H4 (cell line): ENCODE measurements around a stretch of chr15.

GRCh38 chr15:66650284-66650950 lies 51.6 kb upstream of the SMAD6 start:
- RAMPAGE, long total RNA, result no peak

DNA sequence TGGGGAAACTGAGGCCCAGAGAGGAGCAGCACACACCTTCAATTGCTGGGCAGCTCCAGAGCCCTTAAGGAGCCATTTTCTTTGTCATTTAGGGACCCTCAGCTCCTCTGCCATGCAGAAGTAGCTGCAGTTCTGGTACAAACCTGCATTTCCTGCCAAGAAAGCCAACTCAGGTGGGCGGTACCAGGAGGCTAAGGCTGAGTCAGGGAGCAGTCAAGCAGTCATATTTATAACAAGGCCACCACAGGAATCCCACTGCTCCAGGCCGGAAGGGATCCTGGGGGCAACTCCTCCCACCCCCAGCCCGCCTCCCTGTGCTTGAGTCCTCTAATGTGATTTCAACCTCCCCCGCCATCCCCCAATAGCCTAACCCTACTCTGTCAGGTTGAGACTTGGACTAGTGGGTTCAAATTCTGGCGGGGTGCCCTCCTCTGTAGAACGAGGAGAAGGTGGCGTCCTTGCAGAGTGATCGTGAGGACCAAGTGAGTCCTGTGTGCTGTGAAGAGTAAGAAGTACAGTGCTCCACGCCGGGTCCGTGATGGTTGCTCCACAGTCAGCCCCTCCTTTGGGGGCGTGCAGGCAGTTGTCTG lies 78.1 kb downstream of the SMAD6 start:
- RAMPAGE, long total RNA, result no peak

GRCh38 chr15:67050218-67050883 lies 15.1 kb upstream of the SMAD3 start:
- RAMPAGE, long total RNA, result no peak

DNA sequence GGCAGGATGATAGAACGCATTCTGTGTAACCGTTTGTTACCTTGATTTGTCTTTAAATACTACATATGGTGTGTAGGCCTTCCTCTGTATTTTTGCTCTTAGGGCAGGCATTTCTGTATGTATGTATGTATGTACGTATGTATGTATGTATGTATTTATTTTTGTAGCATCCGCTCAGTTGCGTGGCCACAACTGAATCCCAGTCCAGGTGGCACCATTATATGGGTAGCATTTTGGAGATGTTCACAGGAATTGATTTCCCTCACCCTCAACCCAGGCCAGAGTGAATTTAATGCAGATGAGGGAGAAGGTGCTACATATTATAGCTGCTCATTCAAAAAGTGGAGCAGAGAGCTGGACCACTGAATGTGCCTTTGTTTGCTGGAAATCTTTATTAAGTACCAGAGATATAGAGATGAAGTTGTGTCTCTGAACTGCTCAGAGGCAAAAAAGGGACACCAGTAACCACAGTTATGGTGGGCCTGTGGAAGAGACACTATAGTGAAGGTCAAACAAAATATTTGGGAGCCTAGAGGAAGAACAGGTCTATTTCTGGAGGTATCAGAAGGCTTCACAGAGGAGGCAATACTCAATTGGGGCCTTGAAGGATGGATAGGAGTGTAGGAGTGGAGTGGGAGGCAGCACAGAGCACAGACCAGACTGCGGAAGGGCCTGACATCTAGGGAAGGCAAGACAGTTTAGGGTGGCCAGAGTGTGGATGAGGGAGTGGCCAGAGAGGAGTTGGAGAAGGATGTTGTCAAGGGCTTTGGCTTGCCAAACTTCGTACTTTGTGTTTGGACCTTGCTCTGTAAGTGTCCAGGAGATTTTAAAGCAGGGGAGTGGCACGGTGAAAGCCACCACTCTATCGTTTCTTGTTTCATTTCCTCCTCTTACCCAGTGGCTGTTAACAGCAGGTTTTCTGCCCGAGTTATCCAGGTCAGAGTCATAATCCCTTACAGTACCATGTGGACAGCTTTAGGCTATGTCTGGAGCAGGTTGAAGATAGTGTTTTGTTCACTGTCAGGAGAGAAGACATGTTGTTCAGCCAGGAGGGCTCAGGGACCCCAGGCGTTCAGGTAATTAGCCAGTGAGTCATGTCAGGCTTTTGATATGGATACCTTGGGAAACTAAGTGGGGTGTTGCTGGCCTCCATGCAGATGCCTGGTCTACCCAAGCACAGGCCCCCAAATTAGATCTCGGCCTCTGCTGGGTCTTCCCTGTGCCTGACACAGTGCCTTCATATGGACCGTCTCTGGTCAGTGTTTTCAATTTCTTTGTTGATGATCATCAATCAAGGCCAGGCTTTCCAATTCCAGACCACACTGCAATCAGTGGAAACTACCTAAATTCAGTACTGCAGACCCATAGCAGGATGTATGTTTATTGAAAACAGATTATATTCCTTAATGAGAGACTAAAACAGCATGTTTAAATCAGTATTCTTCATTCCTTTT lies 12.2 kb downstream of the SMAD3 start:
- RAMPAGE, long total RNA, result no peak

DNA sequence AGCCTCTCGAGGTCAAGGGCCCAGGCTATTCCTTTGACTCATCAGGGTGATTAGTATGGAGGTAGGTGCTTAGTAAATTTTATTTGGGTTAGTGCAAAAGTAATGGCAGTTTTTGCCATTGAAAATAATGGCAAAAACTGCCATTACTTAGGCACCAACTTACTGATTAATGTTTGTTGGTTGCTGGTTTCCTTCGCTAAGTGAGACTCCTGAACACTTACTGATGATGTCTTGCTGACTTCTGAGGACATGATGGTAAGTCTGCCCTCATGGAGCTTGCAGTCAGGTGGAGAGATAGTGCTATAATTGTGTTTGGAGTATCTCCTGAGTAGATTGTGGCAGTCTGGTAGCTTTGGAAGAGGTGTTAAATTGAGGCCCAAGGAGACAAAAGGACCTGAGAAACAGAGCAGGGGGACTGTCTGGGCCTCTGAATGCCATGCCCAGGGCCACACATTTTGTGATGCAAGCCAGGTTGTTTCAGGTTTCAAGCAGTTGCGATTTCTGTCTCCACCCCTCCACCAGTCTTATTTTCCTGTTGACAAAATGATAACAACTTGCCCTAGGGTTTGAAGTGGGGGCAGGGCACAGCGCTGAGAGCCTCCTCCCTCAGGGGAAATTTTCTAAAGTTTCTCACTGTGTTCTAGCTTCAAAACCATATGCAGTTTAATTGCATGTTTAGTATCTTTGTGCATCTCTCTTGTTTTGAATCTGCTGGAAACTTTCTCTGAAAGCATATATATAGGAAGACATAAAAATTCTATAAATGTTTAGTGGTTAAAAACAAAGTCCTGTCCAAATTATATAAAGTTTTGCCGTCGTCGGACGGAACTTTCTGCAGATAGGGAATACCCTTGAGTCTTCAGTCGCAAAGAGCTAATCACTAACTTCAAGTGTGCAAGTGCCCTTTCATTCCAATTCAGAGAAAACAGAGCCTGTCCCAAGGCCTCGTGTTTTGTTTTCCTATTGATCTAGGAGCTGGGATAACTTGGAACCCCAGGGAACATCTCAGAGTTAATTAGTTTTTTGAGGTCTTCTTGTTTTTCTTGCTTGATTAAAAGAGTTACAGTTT lies 16.8 kb downstream of the SMAD3 start:
- RAMPAGE, long total RNA, result no peak

DNA sequence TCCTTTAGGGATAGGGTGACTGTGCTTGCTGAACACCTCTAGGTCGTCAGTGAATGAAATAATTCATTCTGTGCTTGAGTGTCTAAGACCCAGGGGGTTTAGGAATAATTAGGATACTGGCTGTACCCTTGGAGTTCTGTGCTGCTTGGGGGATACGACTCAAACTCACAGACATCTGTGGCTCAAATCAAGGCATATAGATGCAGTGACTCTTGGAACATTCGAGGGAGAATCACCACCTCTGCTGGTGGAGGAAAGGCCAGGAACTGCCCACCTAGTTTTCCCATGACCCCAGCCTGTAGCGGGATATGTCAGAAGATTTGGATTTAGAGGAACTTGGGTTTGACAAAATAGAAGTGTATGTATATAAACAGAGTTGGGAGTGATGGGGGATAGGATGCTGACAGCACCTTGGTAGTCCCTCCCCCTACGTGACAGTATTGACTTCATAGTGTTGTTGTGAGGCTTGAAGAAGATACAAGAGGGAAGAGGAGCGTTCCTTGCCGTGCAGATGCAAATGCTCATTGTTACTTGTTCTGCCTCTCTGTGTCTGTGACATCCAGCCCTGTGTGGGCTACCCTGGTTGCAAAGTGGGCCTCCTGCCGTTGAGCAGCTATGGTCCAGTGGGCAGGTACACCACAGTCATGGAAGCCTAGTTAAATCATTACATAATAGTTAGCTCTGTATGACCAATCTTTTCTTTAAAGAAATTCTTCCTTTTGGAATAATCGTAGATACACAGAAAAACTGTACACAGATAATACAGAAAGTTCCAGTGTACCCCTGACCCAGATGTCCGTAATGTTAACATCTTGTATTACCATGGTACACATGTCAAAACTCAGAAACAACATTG lies 44.9 kb downstream of the SMAD3 start:
- RAMPAGE, long total RNA, result no peak

DNA sequence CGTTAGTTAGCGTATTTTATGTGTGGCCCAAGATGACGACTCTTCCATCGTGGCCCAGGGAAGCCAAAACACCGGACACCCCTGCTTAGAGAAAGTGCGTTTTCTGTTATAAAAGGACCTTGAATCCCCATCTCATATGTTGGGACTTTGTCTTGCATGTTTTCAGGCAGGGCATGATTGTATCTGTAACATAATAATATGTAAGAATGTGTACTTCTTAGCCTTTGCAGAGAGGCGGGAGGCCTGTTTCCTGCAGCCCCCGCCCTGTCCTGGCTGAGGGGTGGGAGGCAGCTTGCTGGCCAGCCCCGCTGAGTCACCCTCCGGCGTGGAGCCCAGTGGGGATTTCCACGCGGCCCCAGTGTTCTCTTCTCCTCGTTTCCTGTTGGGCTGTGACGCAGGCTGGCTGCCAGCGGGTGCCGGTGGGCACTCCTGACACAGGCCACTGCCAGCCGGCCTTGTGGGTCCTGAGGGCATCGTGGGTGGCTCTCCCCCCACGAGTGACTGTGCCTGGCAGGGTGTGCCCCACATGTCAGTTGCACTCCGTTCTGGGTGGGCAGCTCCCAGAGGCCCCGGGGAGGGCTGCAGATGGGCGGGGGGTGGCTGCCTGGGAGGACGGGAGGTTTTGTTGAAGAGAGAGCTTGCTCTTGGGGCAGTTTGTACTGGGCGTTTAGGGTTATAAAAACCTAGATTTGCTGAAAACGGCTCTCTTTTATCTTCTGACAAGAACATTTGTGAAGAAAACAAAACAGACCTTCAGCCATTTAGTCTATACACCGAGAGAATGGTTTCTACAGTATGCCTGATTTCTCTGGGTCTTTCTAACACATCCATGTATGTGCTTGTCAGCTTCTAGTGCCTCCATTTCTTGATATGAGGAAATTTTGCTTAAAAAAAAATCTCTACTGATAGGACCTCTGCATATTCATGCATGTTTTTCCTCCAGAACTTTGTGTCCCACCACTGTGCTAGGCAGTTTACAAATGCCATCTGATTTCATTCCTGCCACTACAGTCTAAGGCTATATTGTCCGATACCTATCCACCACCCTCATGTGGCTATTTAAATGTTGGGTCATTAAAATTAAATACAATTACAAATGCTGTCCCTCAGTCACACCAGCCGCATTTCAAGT lies 55.9 kb downstream of the SMAD3 start:
- RAMPAGE, long total RNA, result no peak

- RAMPAGE, long total RNA, result no peak
These were observed 65.5 kb downstream of the SMAD3 start for GRCh38 chr15:67130829-67131373.

DNA sequence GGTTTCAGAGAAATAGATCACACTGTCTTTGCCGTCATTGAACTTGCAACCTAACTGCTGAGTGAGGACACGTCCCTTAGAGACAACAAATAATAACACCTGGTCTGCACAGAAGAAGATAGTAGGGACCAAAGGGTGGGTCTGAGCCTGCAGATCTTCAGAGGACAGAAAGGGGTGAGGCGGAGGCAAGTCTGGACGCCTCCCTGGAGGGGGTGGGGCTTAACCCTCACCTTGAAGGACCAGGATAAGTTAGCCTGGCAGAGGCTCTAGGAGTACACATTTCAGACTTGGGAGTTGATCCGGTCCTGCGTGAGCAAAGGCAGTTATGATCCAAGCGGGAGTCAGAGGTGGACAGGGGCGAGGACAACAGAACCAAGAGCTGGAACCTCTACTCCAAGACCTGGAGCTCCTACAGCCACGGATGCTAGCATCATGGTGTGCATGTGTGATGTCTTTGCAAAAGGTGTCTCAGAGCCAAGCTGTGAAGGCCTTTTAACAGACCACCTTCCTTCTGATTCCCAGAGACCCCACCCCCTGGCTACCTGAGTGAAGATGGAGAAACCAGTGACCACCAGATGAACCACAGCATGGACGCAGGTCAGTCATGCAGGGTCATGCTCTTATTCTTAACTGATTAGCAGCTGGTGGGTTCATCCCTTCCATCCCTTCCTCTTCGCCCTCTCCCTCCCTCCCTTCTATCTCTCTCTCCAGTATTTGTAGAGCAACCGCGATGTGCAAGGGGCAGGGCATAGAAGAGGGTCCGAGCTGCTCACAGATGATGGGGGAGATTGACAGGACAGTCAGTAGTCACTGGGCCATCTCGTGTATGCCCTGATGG lies 88.0 kb downstream of the AAGAB start:
- RAMPAGE, long total RNA, result no peak

DNA sequence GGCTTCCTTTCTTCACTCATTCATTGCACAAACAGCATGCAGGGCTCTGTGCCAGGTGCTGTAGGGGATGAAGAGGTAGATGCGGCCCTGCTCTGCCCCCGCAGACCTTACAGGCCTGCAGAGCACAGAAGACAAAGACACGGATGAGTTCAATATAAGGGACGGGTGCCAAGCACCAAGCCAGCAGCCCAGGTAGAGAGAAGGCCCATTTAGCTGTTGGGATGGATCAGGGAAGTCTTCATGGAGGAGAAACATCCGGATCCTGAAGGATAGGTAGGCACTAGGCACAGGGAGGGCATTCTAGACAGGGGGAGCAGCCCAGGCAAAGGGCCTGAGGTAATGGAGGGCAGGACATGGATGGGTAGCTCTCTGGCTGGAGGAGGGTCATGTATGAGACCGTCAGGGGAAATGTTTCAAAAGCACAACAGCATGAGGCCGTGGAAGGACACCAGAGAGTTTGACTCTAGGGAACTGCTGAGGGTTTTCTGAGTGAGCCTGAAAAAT lies 69.3 kb downstream of the AAGAB start:
- RAMPAGE, long total RNA, result no peak

GRCh38 chr15:67253573-67254110 lies 819 bp downstream of the AAGAB start:
- RAMPAGE, long total RNA, result no peak

- RAMPAGE, long total RNA, result no peak
These were observed 1.2 kb downstream of the C15orf61 start for GRCh38 chr15:67522049-67522673.

GRCh38 chr15:67642098-67642902 lies 99.8 kb downstream of the MAP2K5 start:
- RAMPAGE, long total RNA, result no peak

DNA sequence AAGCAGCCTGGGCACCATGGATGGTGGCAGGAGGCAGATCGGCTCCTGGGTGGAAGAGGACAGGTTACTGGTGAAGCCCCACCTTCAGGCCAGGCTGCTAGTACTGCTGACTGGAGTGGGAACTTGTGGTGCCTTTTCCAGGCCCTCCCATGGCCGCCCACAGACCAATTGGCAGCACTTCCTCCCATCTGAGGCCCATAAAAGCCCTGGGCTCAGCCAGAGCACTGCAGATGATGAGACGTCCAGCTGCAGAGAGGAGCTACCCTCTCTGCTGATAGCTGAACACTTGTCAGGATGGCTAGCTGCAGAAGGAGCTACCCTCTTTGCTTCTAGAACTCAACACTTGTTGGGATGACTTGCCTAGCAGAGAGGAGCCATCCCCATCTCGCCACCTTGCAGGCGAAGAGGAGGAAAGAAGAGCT lies 8.1 kb upstream of the PIAS1 start:
- RAMPAGE, long total RNA, result no peak

GRCh38 chr15:68156174-68157075 lies 48.7 kb downstream of the CALML4 start:
- RAMPAGE, long total RNA, result no peak

DNA sequence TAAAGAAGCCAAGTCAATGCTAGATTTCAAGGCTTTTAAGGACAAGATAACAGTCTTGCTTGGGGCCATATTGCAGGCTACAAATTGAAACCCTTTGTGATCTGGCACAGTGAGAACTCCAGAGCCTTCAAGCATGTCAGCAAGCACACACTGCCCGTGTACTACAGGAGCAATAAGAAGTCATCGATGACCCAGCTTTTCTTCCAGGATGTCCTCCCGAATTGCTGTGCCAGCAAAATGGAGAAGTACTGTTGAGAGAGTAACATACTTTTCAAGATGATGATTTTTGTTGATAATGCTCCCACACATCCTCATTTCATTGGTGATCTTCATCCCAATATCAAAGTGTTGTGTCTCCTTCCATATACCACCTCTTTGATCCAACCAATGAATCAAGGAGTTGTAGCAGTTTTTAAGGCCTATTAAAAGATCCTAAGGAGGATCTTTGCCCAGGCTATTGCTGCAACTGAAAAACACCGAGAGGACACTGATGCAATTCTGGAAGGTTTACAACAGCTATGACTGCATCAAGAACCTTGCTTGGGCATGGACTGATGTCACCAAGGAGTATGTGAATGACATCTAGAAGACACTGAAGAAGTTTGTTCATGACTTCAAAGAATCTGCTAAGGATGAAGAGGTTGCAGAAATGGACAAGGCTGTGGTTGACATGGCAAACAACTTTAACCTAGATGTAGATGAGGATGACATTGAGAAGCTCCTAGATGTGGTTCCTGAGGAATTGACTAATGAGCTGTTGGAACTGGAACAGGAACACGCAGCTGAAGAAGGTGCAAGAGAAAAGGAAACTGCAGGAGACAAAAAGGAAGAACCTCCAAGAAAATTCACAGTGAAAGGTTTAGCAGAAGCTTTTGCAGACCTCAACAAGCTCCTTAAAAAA lies 20.1 kb downstream of the CALML4 start:
- RAMPAGE, long total RNA, result no peak

DNA sequence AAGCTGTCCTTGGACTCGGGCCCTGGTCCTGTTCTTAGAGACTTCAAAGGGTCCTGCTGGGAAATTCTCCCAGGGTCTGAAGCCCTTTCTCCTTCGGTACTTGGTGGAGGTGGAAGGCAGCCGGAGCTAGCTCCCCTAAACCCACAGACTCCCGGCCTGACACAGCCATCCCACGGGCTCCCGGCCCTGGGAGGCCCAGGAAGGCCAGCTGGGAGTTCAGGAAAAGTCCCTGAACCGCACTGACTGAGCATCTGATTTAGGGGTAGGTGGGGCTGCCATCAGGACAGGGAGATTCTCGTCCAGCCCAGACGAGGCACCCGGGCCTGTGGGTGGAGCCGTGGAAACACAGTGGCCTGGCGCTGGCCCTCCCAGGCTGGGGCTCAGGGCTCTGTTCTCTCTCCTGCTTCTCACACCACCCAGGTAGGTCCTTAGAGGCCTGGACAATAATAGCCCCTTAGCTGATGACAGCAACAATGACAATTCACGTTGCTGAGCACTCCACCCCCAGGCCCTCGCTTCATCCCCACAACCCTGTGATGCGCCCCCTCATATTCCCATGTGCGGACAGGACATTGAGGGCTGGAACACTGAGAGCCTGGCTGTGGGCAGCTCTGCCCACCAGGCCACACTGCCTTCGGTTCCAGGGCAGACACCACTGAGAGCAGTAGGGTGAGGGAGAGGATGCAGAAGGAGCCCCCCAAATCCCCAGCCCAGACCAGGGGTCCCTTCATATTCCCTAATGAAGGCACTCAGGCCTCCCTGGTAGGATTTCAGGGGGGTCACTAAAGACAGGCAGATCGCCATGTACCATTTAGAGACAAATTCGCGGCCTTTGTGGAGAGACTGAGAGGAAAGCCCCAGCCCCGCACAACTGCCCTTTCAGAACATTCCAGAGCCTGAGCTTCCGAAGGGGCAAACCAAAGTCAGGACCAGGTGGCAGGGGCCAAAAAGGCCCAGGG lies 4.5 kb downstream of the CALML4 start:
- RAMPAGE, long total RNA, result no peak

DNA sequence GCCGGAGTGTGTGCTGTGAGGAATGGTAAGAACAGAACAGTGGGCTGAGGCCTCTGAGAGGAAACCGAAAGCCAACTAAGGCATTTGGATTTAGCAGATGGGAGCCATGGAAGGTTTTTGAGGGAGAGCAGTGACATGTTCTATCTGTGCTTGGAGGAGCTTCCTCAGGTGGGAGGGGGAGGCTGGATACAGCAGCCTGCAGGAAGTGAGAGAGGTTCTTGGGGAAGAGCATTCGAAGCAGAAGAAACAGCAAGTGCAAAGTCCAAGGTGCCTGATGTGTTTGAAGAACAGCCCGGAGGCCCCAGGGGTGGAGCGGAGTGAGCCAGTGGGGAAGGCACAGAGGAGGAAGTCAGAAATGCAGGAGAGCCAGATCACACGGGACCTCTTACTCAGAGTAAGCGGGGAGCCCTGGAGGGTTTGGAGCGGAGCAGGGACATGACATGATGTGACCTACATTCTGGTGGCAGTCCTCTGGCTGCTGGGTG lies 10.9 kb downstream of the ITGA11 start:
- RAMPAGE, long total RNA, result no peak

- RAMPAGE, long total RNA, result no peak
These were observed 49.7 kb upstream of the ITGA11 start for GRCh38 chr15:68481660-68482088.

DNA sequence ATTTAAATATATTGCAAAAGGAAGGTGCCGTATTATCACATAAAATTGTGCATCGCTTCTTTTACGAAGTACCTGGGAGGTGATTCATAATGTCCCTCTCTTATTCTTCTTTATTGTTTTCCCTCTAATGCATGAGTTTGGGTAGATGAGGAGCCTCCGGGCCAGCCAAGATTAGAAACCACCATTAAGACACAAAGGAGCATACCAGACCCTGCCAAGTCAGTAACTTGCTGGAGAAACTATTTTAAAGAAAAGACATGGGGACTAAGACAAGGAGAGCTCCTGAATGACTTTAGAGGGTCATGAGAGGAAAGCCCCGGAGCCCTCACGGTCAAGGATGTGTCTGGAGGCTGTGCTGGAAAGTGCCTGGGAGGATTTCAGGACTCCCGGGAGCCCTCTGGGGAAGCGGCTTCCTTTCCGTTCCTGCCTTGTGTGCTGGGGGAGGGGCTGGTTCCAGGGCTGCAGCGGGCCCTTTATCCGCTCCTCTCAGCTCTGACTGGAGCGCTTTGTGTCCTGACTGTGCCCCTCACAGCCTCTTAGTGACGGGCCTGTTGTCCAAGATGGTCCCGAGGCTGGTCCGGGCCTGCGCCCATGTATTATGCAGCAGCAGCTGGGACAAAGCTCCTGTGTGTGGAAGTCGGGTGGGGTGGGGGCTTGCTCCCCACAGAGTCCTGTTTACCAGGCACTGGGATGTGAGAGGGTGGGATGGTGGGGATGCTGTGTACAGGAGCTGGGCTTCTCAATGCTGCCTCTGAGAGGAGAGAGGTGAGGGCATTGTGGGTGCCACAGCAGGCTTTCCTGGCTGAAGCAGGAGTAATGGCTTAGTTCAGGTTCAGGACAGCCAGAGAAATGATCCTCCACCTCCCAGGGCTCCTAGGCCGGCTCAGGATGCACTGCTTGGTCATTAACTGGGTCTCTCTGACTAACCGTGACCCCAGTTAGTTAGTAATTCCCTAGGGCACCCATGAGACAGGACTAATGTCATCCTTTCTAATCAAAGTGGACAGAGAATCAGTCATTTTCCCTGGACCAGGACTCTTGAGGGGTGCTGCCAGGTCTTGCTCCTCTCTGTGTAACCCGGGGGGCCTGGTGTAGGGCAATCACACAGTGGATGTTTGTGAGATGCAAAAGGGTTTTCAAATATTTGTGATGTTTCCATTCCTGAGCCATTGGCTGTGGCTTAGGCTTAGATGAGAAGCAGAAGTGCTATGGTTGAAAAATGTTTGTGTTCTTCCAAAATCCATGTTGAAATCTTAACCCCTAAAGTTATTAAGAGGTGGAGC lies 35.9 kb downstream of the CORO2B start:
- RAMPAGE, long total RNA, result no peak